Heart right ventricle (tissue), 2 donors: ENCODE measurements around the gene ANKRD12.

DNA sequence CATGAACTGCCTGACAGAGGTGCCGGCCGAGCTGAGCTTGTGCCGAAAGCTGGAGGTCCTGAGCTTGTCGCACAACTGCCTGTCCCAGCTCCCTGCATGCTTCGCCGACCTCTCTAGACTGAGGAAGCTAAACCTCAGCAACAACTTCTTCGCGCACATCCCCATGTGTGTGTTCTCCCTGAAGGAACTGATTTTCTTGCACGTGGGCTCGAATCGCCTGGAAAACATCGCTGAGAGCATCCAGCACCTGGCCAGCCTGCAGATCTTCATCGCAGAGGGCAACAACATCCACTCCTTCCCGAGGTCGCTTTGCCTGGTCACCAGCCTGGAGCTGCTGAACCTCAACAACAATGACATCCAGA is 605 bp downstream of the LRRC30 start:
- PRO-cap, 2 experiments, result no peak in any of the 2 experiments

DNA sequence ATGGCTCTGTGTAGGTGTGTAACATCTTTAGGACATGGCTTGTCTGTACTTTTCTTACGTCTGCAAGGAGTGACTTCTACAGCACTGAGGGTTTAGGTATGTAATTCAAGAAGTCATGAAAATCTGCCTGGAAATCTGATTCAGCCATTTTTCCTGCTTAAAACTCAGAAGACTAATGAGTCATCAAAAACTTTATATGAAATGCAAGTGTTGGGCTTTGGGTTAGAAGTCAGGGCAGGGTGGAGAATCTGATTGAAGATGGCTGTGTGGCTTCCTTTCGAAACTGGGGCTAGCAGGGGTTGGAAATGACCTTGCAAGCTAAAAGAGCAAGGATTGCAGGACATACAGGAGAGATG is 8.6 kb downstream of the PTPRM start:
- PRO-cap, 2 experiments, result no peak in any of the 2 experiments

GRCh38 chr18:7784670-7785317 is 217.7 kb downstream of the PTPRM start:
- PRO-cap, 2 experiments, result no peak in any of the 2 experiments

GRCh38 chr18:7800305-7800552 is 233.1 kb downstream of the PTPRM start:
- PRO-cap, 2 experiments, result peak in 1 of 2 experiments; most common plus-strand start chr18:7800425 (in 1)

GRCh38 chr18:7878714-7879427 is 311.8 kb downstream of the PTPRM start:
- PRO-cap, 2 experiments, result no peak in any of the 2 experiments

- PRO-cap, 2 experiments, result no peak in any of the 2 experiments
These were observed 382.1 kb downstream of the PTPRM start for GRCh38 chr18:7949159-7949573.

DNA sequence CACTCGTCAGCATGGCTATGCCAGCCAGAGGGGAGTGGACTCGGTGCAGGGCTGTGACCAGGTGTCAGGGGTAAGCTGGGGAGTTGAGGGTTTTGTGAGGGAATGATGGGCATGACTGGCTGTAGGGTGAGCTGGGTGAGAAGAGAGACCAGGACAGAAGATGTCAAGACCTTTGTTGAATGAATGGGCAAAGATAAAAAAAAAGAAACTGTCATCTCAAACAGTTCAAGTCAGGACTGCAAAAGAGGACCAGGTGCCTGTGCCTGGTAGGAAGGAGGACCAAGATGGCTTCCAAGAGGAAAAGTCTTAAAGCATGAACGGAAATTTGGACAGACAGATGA is 397.4 kb upstream of the RAB12 start:
- PRO-cap, 2 experiments, result no peak in any of the 2 experiments

DNA sequence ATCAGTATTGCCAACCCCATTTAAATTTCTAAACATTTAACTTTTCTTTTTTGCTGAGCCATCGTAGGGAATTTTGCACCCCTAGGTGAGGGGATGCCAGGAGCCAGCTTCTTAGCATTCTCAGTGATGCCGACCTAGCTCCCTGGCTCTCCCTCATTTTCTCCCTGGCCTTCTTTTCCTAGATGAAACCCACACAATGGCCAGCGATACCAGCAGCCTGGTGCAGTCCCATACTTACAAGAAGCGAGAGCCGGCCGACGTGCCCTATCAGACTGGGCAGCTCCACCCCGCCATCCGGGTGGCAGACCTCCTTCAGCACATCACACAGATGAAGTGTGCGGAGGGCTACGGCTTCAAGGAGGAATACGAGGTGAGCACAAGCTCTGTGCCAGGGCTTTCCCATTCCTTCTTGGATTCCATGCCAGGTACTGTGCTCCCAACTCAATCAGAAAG is 356.2 kb upstream of the RAB12 start:
- PRO-cap, 2 experiments, result no peak in any of the 2 experiments

DNA sequence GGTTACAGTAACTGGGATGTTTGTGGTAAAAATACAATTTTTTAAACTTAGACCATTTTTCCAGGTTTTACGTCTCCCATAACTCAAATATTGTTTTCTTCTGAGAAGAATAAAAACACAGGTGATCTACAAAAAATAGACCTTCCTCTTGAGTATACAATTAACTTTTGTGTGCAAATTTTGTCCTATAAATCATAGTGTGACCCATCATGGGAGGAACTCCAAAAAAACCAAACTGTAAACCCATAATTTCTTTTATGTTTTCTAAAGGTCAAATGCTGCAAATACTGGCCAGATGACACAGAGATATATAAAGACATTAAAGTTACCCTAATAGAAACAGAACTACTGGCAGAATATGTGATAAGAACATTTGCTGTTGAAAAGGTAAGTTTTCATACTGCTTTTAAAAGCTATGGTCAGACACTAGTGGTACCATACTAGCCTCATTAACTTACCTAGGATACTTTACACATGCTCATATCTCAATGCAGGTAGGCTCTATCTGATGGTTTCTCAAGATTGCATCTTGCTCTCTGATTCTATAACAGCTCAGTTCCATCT is 238.5 kb upstream of the RAB12 start:
- PRO-cap, 2 experiments, result no peak in any of the 2 experiments

DNA sequence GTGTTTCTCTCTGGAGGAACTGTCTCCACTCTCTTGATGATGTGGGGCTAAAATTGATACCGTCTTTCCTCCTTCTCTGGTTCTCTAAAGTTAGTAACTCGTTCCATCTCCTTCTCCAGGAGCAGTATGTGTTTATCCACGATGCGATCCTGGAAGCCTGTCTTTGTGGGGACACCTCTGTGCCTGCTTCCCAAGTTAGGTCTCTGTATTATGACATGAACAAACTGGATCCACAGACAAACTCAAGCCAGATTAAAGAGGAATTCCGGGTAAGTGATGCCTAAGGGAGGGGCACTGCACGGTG is 231.1 kb upstream of the RAB12 start:
- PRO-cap, 2 experiments, result no peak in any of the 2 experiments

- PRO-cap, 2 experiments, result no peak in any of the 2 experiments
These were observed 560 bp downstream of the RAB12 start for GRCh38 chr18:8609600-8610394.

GRCh38 chr18:8625553-8626082 is 16.4 kb downstream of the RAB12 start:
- PRO-cap, 2 experiments, result no peak in any of the 2 experiments

DNA sequence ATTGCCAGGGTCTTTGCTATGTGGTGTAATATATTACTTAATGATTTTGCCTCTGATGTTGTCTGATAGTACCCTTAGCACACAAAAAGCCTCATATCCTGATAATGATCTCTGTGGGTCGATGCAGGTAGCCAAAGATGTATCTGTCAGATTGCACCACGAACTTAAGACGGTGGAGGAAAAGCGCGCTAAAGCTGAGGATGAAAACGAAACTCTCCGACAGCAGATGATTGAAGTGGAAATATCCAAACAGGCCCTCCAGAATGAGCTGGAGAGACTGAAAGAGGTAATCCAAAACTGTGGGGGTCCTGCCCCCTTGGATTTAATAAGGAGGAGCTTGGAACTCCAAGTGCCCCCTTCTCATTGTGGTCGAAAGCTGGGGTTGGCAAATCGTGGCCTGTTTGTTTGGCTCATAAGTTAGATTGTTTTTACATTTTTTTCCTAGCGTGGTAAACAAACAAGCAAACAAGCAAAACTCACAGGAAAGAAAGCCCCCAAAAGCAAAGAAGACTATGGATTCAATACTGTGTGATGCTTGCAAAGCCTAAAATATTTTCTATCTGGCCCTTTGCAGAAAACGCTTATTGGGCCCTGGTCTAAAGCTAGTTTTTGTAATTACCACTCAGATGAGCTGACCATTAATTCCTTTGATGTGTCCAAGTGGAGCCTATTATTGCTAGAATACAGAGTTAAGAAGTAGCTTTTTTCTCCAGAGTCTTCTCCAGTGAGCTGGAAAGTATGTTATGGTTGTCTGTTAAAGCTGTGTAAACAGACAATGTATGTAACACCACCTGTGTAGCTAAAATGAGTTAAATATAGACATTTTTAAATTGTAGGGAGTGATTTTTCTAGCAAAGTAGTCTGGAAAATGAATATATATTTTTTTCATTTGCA is 15.1 kb downstream of the MTCL1 start:
- PRO-cap, 2 experiments, result no peak in any of the 2 experiments

DNA sequence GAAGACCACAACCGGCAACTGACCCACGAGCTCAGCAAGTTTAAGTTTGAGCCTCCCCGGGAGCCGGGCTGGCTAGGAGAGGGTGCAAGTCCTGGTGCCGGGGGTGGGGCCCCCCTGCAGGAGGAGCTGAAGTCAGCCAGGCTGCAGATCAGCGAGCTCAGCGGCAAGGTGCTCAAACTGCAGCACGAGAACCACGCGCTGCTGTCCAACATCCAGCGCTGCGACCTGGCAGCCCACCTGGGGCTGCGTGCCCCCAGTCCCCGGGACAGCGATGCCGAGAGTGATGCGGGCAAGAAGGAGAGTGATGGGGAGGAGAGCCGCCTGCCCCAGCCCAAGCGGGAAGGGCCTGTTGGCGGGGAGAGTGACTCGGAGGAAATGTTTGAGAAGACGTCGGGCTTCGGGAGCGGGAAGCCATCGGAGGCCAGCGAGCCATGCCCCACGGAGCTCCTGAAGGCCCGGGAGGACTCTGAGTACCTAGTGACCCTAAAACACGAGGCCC is 78.7 kb downstream of the MTCL1 start:
- PRO-cap, 2 experiments, result no peak in any of the 2 experiments

DNA sequence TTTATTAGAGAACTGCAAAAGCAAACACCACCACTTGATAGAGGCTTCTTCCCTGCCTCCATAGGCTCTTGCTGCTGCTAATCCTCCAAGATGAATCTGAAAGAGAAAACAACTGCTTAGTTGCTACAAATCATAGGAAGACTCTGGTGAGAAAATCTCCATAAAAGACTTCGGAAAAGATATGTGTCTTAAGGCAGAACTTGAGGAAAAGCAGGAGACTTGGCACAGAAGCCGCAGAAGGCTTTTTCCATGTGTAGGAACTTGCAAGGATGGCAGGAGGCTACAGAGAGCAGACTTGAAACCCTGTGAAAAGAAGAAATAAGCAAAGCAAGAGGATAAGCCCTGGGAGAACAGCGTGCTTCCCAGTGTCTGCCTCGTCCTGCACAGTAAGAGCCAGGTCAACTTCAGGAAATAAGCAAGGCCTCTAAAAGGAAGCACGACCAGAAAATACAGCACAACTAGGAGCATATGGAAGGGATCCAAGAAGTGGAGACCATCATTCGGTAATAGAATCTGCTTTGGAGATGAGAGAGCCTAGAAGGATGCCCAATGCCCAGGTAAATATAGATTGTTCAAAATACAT is 128.2 kb upstream of the NDUFV2 start:
- PRO-cap, 2 experiments, result no peak in any of the 2 experiments

GRCh38 chr18:9118104-9118310 is 15.5 kb downstream of the NDUFV2 start:
- PRO-cap, 2 experiments, result peak in 1 of 2 experiments; most common minus-strand start chr18:9118246 (in 1)

DNA sequence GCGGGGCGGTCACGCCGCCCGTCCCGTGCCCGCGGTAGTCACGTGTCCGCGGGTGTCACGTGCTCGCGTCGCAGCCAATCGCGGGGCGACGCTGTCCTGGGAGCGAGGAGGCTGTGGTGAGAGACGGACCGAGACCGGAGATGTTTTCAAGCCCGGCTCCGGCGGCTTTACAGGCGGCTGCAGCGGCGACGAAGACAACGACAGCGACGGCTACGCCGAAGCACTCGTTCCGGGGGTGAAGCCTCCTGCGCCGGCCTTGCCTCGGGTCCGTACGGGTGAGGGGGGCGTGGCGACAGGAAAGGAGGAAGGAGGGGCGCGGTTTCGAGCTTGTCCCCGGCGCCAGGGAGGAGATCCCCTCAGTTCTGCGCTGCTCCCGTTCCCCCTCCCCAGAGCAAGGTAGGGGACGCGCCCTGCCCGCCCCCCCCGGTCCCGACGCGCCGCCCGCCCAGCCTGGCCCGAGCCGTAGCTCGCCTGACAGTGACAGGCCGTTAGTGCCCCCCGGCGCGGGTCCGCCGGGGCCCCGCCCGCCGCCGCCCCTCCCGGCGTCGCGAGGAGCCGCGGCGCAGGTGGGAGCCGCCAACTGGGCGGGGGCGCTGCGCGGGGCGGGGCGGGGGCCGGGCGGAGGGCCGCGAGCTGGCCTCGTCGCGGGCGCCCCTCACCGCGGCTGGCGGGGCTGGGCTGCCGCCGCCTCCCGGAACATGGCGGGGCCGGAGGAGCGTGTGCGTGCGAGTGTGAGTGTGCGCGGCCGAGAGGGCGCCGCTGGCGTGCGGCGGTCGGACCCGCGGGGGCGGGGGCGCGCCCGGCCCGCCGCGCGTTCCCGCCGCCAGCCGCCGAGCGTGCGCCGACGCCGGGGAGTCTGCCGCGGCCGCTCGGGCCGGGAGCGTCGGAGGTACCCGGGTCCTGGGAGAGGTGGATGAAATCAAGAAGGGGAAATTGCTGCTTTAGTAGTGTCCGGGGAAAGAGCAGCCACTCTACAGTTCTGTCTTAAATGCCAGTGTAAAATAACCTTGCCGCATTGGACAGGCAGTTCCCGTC is at the start of gene ANKRD12:
Gene ANKRD12, plus strand, starts transcription at position 81 of the 1,035 bp plus-strand sequence.
- PRO-cap, 2 experiments, result peak in 2 of 2 experiments; most common plus-strand start position 94 of the sequence (in 2); most common minus-strand start position 693 of the sequence (in 2)

DNA sequence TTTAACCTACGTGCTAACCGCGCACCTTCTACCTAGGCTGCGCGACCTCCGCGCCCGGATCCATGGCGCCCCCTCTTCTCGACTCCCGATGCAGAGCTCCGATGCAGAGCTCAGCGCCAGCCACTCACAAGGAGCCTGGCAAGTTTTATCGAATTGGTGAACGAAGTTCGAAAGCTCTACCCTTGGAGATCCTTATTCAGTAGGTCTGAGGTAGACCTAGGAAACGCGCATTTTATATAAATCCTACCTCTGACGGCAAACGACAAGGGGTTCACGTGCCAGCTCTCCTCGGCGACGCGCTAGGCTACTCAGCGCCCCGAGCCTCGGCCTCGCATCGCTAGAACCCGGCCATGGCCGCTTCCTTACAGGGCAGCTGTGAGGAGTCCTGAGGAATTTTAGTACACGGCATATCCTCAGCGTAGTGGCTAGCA is 668 bp upstream of the TWSG1 start:
- PRO-cap, 2 experiments, result no peak in any of the 2 experiments

- PRO-cap, 2 experiments, result no peak in any of the 2 experiments
These were observed 47.0 kb upstream of the RALBP1 start for GRCh38 chr18:9428186-9428786.

DNA sequence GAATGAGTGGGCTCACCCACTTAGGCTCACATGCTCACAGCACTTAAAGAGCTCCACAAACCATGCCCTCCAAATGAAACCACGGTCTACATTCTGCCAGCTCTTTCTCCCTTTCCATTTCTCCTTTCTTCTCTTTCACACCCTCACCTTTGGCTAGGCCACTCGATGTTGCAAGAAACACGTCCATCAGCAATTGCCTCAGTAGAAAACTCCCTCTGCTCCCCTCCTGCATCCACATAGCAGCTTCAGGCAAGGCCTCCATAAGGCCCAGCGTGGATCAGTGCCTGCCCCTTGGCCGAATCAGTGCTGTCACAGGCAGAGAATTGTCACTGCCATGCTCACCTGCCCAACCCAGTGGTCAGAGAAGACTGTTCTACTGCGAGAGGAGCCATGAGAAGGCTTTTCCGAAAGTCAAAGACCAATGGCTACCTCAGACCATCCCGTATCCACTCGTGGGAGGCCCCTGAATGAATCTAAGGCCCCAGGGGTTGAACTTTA is 1.3 kb upstream of the RALBP1 start:
- PRO-cap, 2 experiments, result no peak in any of the 2 experiments